ENCODE measurements around the gene SLCO3A1.

- PRO-cap: no peak
Measured at GRCh38 chr15:90492432-90492755, 37.3 kb upstream of the CRTC3 start.

- PRO-cap: no peak
Measured at GRCh38 chr15:90511013-90511634, 18.6 kb upstream of the CRTC3 start.

- PRO-cap: no peak
Measured at GRCh38 chr15:90530749-90531031, 967 bp downstream of the CRTC3 start.

- PRO-cap: no peak
Measured at GRCh38 chr15:90568519-90568904, 38.8 kb downstream of the CRTC3 start.

DNA sequence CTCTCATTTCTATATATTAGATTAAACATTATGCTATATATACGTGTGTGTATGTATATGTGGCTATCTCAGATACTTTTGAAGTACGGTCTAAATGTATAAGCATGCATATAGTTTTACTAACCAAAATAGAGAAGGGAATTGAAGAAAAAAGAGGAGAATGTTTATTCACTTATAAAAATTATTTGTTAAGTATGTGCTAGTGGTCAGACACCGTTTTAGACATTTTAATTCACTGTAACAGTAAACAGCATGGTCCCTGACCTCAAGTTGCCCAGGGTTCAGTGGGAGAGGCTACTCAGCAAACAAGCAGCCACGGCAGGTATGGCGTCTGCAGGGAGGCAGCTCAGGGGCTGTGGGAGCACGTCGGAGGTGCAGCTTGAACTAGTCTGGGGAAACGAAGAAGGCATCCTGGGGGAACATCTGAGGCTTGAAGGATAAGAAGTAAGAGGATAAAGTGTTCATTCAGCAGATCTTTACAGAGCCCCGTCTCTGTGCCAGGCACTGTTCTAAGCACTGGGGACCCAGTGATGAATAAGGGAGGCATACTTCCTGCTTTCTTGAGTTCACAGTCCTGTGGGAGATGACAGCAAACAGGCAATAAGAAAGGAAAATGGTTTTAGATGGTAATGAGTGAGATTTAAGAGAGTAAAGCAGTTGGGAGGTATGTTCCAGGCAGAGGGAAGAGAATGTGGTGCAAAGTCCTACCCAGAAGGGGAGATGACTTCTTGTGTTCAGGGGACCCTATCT lies 66.1 kb downstream of the CRTC3 start:
- PRO-cap: no peak

DNA sequence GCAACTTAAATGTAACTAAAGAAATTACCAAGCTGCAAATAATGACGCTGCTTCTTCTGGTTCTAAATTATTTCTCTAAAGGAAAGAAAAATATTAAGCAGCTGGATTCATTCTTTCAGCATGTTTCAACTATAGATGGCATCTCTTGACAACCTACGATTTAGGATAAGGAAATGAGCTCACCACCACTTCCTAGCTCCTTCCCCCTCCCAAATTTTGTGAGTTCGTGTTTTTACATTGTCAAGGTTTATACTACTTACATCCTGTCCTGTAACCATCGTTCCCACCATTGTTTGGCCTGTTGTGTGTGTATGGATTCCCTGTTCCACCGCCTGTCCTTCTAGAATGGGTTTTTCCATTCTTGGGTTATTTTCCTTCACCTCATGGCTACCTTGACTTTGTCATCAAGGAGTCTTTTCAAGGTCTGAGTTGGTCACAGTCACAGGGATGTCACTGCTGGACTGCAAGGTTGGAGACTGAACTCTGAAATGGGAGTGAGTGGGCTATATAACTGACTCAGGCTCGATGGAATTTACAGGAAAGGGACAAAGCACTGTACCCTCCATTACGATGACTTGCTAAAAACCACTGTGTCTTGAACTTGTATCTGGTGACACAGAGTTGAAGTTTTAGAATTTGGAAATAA lies 67.0 kb upstream of the BLM start:
- PRO-cap: no peak

- PRO-cap: no peak
Measured at GRCh38 chr15:90654520-90655334, 62.4 kb upstream of the BLM start.

DNA sequence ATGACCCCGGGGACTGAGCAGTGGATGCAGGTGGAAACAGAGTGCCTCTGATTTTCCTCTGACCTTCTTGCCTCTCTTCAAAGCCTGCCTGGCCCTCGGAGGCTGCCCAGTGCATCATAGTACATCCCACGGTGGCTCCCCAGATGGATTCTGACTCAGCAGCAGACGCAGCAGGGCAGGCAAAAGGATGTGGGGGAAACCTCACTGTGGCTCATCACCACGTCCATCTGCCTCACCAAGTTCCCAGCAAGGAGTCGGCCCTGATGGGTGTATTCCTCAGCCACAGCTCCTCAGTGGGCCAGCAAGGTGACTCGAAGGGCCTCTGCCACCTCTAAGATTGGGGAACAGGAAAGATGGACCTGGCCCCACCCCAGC lies 15.7 kb upstream of the FURIN start:
- PRO-cap: no peak

DNA sequence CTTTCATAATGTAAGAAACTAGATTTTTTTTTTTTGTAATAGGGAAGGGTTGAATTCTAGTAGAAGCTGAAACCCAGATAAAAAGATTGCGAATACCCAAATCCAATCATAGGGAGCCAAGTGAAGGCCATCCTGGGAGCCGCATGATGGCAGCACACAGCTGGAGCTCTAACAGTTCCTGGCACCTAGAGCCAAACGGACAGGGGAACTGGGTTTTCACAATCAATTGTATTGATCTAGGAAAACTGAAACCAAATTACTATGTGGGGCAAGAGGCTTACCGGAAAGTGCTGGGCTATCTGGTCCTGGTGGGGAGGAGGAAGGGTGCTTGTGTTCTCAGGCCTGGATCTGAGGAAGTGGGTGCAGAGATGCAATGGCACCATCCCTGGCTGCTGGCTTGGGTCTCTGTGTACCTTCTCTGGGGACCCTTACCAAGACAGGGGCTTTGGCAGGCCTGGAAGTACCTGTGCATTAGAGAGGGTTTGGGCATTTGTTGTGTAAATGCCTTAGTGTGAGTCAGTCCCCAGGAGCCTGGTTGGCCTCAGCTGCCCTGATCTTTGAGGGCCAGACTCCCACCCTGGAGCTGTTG lies 9.1 kb upstream of the FURIN start:
- PRO-cap: no peak

- PRO-cap: no peak
Measured at GRCh38 chr15:90914979-90915783, 12.1 kb downstream of the MAN2A2 start.

GRCh38 chr15:90922722-90923604 lies 9.4 kb downstream of the HDDC3 start:
- PRO-cap: no peak

- PRO-cap: unidirectional peak, plus-strand start at chr15:91022166
Measured at GRCh38 chr15:91021340-91022316, 766 bp downstream of the VPS33B start.

DNA sequence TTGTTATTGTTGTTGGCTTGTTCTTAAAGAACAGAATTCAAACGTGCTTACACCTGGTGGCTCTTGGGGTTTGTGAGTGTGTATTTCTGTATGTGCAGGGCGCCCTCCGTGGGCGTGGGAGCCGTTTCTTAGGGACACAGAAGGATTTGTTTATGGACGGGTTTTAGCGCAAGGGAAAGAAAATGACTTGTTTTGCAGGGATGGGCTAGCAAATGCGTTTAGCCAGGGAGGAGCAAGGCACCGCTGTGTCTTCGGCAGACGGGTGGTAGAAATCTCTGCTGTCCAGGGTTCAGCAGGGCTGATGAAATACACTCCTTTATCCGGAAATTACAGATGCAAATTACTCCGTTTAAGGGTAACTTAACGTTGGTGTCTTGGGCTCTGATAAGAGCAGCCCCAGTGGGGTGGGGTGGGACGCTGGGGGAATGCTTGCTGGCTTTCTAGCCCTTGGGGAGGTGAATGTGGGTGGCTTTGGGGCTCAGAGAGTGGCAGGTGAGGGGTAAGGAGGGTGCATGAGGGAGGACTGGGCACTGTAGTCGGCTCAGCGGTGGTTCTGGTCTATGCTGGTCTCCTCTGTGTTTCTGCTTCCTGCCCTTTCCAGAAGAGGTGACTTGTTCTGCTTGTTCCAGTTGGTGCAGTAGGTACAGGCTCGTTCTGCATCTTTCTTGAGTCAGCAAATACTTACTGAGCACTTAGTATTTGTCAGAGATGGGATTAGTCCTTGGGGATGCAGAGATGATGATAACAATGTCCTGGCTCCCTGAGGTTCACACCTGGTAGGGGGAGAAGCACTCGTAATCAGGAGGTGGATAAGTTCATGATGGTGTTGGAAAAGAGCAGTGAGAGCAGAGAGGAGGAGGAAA lies 918 bp downstream of the SV2B start:
- PRO-cap: no peak

DNA sequence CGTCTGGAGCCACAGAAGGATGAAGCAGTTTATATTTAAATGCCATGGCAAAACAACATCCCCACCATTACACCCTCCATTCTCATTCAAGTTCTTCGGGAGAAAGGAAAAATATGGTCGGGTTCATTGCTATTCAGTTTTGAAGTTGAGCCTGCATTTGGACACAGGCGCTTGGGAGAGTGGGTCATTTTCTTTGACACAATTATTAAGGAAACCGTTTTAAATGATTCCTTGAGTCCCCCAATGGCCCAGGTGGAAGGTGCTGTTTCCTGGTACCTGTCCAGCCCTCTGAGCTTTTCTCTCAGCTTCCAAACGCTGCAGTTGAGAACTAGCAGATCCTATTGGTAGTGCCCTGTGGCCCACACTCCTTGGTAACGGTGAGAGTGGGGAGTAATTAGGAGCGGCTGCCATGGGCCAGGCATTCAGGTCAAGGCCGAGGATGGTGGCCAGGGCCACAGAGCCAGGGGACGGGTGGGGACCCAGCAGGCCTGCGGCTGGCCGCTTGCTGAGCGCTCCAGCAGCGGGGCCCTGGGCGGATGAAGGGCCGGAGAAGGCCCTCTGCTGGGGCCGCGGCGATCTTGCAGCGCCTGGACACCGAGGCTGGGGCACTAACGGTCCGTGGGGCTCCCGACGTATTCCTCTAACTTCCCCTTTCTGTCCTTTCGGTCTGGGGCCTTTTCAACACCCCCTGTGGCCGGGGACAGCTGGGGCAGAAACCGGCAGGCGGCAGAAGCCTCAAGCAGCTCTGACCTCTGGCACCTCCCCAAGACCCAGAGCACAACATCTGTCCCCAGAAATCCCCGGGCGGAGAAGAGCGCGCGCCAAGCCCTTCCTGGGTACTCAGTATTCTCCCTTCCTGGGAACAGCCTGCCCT lies 978 bp upstream of the SLCO3A1 start:
- PRO-cap: unidirectional peak, plus-strand start at position 421 of the sequence; bidirectional peak, plus-strand start at position 712 of the sequence, minus-strand start at position 642 of the sequence

DNA sequence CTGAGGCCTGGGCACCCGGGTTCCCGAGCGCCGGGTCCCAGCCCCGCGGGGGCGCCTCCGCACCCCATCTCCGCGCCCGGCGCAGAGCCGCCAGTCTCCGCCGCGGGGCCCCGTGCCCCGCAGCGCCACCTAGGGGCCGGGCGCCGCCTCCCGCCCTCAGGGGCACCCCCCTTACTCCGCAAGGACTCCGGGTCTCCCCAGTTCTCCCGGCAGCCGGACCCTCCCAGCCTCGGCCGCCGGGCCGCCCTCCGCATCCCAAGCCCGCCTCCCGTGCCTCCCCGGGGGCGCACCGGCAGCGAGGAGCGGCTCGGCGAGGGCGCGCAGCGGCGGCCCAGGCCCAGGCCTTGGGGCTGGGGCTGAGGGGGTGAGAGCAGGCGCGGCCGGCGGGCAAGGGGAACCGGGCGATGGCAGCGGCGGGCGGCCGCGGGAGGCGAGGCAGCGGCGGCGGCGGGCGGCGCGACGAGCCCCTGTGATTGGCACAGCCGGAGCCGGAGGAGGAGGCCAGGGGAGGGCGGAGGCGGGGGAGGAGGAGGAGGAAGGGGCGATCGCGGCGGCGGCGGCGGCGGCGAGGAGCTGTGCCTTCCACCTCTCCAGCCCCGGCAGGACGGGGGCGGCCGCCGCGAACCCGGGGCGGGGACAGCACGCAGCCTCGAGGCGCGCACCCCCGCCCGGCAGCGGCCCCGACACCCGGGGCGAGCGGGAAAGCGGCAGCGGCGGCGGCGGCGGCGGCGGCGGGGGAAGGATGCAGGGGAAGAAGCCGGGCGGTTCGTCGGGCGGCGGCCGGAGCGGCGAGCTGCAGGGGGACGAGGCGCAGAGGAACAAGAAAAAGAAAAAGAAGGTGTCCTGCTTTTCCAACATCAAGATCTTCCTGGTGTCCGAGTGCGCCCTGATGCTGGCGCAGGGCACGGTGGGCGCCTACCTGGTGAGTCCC lies at the start of gene SLCO3A1:
Gene SLCO3A1 (plus strand): TSS at position 542 of the 931 bp plus-strand sequence.
- PRO-cap: bidirectional peak, plus-strand start at position 200 of the sequence, minus-strand start at position 71 of the sequence

GRCh38 chr15:91855276-91856495 lies 2.2 kb downstream of the SLCO3A1 start:
- PRO-cap: bidirectional peak, plus-strand start at chr15:91855970, minus-strand start at chr15:91855687; unidirectional peak, plus-strand start at chr15:91856254; unidirectional peak, minus-strand start at chr15:91856370

GRCh38 chr15:91872382-91873181 lies 19.1 kb downstream of the SLCO3A1 start:
- PRO-cap: no peak

DNA sequence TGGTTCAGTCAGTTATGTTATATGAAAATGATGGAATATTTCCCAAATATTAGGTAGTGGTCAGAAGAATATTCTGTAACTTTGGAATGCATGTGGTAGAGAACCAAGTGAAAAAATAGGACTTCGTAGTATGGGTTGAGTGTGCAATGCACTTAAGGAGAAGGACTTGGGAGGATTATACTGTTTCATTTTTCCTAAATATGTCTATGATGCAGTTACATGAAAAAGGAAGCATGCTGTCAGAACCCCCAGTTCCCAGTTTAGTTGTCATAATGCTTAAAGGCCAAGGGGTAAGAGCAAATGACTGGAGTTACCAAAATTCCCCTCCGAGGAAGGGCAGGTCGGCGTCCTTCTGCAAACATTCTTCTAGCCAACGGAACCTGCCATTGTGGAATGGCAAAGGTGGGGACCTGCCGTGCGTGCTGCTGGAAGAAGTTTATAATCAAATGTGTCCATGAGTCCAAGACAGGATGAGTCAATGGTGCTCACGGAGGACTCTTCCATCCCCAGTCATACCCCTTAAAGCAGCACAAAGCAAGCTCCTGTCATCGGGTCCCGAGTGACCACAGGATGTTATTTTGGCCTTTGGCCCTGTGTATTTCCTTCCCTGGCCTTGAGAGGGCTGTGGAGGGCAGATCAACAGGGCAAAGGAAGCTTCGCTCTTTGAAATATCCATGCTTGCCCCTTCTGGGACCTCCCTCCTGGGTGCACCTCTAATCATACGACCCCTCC lies 93.2 kb downstream of the SLCO3A1 start:
- PRO-cap: no peak

DNA sequence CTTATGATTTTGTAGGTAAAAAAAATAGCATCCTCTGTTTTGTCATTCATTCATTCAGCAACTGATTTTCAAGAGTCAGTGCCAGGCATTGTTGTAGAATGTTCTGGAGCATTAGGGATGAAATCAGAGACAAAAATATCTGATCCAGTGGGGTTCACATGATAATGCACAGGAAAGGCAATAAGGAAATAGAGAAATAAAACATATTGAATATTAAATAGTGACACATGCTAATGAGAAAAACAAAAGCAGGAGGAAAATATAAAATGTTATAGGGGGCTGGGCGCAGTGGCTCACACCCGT lies 116.4 kb downstream of the FAM174B start:
- PRO-cap: no peak

GRCh38 chr15:92624170-92625164 lies 31.1 kb downstream of the FAM174B start:
- PRO-cap: no peak